Left common carotid artery plus branches (tissue), 1 donor: ENCODE data around the gene RPS19BP1.

DNA sequence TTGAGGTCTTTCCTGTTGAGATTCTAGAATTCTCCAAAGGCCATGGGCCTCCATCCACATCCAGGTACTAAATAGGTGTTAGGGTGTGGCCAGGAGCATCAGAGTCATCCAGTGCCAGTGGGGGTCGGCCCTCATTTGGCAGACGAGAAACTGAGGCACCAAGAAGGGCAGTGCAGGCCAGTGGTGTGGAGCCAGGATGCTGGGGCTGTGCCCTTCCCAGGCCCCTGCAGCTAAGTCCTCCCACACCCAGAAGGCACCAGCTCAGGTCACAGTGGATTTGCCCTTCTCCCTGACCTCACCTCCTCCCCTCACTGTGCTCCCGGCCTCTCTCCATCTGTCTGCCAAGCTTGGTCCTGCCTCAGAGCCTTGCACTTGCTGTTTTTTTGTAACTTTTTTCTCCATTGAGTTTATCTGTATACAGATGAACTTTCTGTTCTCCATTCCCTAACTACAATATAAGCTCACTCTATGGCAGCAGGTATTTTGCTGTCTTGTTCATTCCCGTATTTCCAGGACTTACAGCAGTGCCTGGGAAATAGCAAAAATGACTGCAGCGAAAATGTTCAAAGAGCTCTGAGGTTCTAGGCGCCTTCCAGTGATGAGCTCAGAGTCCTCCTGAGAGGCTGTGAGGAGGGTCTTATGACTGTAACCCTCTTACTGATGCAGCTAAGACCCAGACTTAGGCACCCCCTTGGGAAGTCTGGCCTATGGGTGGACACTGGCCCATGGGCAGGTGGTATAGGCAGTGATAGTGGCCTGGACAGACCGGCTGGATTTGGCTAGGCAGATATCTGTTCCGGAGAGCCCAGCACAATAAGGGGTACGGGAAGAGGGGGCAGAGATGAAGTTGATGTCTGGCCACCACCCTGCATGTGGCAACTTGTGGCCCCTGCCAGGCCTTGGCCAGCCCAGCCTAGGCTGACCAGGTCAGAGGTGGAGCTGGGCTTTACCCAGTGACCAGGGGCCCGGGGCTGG, 4.4 kb downstream of the ATF4 start:
- PRO-cap: no peak

DNA sequence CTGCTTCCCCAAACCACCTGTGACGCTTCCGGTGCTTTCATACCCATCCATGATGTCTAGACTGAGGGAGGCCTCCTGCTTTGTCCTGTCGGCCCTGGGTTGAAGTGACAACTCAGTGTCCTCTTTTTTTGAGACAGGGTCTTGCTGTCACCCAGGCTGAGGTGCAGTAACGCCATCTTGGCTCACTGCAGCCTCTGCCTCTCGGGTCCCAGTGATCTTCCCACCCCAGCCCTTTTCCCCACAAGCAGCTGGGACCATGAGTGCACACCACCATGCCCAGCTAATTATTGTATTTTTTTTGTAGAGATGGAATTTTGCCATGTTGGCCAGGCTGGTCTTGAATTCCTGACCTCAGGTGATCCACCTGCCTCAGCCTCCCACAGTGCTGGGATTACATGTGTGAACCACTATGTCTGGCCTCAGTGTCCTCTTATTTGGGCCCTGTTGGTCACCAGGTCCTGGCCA, 5.5 kb downstream of the RPS19BP1 start:
- PRO-cap: no peak

GRCh38 chr22:39532064-39533226, at the start of gene RPS19BP1:
TSS of gene RPS19BP1 (minus strand) at chr22:39532748.
- PRO-cap: bidirectional peak, plus-strand start at chr22:39533061, minus-strand start at chr22:39532726

- PRO-cap: no peak
Measured at GRCh38 chr22:39873878-39874120, 19.8 kb downstream of the ENTHD1 start.

DNA sequence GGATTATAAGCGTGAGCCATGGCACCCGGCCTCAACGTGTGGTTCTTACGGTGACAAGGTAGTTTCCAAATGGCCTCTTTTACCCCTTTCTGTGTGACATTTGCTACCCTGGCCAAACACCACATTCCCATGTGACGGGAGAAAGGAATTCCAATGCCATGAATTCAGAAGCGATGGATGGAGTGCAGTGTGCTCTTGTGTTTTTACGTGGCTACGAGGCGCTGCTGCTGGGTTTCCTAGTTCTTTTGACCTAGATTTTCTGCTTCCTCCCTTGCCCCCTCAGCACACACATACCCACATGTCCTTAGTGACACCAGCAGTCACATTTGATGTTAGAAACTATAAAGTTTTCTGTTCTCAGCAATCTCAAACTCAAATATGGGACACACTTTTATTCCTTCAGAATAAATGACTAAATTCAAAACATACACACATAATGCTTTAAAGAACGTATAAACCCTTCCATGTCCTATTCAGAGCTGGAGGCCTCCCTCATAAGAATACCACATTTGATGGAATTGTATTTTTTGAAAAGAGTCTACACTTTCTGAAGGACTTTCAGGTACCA, 7.8 kb upstream of the TMA7B start:
- PRO-cap: no peak

GRCh38 chr22:39997966-39998353, 3.2 kb downstream of the FAM83F start:
- PRO-cap: no peak

DNA sequence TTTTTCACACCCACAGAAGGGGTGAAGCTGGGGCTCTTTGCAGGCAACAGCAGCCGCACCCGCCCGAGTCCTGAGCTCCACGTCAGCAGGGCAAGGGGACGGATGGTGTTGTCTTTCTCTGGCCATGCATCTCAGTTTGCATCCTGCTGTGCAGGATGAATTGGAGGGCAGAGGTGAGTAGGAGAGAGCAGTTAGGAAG, 14.4 kb downstream of the FAM83F start:
- PRO-cap: no peak

DNA sequence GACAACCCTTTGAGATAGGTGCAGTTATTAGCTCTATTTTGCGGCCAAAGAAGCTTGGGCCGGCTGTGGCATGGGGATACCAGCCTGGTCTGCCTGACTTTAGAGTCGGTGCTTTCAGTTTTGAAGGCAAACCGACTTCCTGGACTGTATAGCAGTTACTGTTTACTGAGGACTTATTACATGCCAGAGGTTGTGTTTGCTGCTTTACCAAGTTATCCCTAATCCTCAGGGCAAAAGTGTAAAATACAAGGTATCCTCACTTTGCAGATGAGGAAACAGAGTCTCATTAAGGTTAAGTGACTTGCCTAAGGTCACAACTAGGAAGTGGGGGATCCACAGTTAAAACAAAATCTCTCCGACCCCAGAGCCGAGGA, 22.8 kb downstream of the FAM83F start:
- PRO-cap: no peak

GRCh38 chr22:40042870-40043553, 48.3 kb downstream of the FAM83F start:
- PRO-cap: no peak

GRCh38 chr22:40367300-40367804, 3.0 kb upstream of the SGSM3 start:
- PRO-cap: no peak

DNA sequence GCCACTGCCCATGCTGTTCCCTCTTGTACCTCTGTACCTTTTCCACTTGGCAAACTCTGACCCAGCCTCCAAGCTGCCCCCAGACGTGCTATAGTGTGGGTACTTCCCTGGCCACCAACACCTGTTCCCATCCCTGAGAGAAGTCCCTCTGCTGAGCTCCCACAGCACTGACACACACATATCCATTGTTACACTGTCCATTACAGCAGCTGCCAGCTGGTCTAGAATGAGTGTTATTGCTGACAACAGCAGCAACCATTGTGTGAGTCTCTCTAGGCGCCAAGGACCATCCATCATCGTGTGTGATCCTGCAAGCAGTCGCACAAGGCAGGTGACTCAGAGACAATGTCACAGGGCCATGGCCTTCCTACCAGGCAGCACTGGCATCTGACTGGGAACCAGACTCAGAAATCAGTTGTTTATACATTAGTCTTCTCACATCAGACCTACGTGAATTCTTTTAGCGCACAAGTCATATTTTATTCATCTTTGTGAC, 56.3 kb downstream of the SGSM3 start:
- PRO-cap: no peak

- PRO-cap: no peak
Measured at GRCh38 chr22:40448883-40449155, 78.4 kb downstream of the SGSM3 start.

DNA sequence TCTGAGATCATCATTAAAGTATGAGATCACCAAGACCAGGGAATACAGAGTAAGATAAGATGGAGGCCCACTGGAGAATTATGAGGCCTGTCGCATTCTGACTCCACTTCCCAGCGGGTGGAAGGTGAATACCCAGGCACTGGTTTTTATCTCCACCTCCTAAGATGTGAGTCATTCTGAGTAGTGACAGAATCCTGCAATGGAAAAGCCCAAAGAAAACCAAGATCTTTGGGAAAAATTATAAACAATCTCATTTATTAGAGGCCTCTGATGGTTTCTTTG, 108.5 kb downstream of the MRTFA start:
- PRO-cap: no peak

- PRO-cap: no peak
Measured at GRCh38 chr22:40739850-40740452, 60.7 kb downstream of the MCHR1 start.

- PRO-cap: bidirectional peak, plus-strand start at chr22:41091800, minus-strand start at chr22:41091396
Measured at GRCh38 chr22:41090801-41091673, 1.4 kb upstream of the EP300 start.

DNA sequence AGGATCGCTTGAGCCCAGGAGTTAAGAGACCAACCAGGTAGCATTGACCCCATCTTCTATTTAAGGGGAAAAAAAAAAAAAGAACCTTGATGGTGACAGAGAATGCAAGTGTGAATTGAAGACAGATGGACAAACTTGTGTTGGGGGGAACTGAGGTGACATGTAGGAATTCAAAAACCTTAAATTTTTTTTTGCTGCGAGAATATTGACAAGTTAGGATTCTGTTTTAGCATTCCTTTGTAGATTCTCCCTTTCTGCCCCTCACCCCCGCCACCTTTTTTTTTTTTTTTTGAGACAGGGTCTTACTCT, 26.3 kb downstream of the EP300 start:
- PRO-cap: no peak

- PRO-cap: no peak
Measured at GRCh38 chr22:41237281-41238269, 3.2 kb downstream of the CHADL start.

DNA sequence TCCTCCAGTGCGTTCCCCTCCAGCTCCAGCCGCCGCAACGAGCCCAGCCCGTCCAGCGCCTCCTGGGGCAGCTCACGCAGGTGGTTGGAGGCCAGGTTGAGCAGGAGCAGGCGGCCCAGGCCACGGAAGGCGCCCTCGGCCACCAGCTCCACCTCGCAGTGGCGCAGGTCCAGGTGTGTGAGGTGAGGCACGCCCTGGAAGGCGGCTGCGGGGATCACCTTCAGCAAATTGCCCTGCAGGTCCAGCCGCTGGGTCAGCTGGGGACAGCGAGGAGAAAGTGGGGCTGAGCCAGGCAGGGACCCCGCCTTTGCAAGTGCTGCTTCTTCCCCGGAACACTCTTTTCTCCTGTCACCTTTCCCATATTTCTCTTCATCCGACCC, 2.1 kb downstream of the CHADL start:
- PRO-cap: no peak

GRCh38 chr22:41248714-41249173, 8.0 kb upstream of the CHADL start:
- PRO-cap: no peak

GRCh38 chr22:41387107-41387913, 5.6 kb downstream of the TEF start:
- PRO-cap: no peak